ENCODE measurements around a stretch of chr12.

DNA sequence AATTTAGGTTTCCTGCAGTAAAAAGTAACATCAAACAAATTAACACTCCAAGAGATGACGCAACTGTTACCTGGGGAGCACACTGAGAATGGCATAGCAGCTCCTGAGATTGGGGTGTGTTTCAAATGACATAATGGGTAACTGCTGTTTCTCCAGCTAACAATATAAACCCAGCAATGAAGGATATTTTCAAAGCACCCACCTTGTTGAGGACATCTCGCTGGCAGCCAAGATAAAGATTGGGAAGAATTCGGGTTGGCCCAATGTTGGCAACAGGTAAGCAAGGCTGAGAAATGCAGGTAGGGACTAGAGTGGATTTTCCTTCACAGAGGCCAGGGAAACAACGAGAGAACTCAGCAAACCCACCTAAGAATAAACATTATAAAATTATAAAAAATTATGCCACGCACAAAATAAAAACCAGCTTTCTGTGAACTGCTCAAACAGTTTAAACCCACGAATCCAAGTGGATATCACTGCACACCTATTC lies 62.3 kb downstream of the DUSP16 start:
- RRBS: no CpG with 5 or more reads among the region's 6 CpGs

- RRBS: no CpG with 5 or more reads among the region's 4 CpGs
Measured at GRCh38 chr12:12542880-12543383, 19.7 kb downstream of the DUSP16 start.

DNA sequence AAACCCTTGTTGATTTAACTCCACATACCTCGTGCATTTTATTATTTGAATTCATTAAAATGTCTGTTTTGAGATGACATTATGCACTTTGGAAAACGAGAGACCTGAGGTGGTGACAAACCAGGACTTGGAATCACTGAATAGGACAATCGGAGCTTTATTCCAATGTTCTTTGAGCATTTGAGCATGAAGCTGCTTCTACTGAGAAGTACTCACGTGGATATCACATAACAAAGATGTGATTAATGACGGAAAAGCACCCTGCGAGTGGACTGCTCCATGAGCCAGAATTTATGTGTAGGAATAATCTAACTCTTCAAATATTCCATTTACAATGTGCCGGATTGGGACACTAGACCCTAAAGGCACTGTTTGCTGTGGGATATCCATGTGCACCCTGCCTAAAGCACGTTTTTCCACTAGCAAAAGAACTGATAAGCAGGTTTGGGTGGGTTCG lies 820 bp upstream of the DUSP16 start:
- RRBS: no CpG with 5 or more reads among the region's 9 CpGs

DNA sequence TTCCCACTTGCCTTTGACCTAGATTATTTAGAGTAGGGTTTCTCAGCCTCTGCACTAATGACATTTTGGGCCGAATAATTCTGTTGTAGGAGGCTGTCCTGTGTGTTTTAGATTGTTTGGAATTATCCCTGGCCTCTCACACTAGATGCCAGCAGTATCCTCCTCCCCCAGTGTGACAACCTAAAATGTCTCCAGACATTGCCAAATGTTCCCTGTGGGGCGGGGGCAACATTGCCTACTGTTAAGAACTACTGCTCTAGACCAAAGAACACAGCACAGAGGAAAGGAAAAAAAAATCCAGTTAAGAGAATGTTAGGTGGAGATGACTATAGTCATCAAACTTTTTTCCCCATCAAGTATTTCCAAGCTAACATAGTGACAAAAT lies 3.4 kb downstream of the CDKN1B start:
- RRBS: no CpG with 5 or more reads among the region's 2 CpGs

DNA sequence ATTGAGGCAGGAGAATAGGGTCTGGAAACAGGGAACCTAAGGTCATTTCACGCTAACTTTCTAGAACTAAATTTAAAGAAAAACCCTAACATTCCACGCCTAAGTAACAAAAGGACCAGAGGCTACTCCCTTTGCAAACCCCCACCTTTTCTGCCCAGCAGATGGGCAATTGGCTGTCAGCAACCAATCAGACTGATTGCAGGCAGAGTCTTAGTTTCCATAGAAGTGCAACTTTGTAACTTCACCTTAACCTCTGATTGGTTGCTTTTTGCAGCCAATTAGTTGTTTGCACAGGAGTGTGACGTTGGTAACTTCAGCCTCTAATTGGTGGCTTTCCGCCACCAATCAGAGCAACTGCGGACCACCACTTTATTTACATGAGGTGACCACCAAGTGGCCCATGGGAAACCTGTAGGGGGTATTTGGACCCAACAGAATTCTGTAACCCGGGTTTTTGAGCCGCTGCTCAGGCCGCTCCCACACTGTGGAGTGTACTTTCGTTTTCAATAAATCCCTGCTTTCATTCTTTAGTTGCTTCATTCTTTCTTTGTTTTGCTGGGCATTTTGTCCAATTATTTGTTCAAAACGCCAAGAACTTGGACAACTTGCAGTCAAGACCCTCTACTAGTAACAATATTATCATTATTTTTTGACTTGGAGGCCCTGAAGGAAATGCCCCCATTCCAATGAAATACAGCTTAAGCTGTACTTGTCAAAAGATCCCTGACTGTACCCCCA lies 32.3 kb downstream of the CDKN1B start:
- RRBS: no CpG with 5 or more reads among the region's 10 CpGs

DNA sequence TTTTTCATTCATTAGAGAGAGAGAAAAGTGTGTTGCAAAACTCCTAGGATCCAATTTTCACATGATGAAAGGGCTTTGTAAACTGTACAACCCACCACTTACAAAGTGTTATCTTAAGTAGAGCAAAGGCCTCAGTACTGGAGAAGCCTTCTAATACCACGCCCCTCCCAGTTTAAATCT lies 857 bp downstream of the APOLD1 start:
- RRBS: no CpG with 5 or more reads among the region's 1 CpG

GRCh38 chr12:12877729-12878190 lies 13.6 kb upstream of the GPRC5A start:
- RRBS: no CpG with 5 or more reads among the region's 9 CpGs

DNA sequence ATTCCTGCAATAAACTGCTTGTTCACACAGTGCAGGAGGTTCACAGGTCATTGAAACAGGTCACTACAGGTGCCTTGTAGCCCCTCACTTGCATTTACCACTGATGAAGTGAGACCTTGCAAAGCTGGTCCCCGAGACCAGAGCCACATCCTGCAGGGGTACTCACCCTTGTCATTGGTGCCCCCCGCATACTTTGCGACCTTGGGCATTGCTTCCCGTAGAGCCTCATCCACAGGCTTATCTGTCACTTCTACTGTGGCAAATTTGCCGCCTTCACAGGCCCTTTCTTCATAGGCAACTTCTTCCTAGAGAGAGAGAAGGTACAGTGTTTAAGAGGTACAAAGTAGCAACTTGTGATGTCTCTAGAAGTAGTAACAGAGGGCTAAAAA lies 11.0 kb downstream of the HEBP1 start:
- RRBS: no CpG with 5 or more reads among the region's 5 CpGs

DNA sequence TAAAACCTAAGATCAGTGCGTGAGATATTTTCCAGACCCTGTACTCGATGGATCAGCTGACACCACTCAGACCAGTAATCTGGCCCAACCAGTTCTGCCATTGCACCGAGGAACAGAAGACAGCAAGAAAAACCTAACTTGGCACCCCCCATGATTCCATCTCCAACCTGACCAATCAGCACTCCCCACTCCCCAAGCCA lies 9.4 kb downstream of the HEBP1 start:
- RRBS: no CpG with 5 or more reads among the region's 3 CpGs

DNA sequence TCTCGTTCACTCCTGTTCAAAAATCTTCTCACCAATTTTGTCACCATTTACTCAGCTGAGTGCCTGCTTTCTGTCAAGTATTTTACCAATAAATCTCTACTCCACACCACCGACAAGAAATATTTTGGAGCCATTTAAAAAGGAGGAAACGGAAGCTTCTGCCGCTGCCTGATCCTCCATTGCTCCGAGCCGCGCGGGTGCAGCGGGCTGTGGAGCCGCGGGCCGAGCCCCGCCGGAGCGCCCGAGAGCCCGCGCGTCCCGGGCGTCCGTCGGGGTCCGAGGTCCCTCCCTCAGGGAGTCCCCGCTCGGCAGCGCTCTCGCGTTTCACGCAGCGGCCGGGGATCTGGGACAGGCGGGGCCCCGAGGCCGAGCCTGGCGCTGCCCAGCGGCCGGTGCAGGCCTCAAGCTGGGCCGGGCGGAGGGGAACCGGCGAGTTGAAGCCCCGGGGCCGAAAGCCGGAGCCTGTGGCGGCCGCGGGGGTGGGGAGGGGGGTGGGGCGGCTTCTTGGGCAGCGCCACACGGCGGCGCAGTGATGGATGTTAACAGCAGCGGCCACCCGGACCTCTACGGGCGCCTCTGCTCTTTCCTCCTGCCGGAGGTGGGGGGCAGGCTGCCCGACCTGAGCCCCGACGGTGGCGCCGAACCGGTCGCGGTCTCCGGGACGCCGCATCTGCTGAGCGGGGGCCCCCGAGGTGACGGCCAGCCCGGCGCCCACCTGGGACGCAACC lies 1.1 kb upstream of the HEBP1 start:
- RRBS: 1% methylated on average over 26 of the region's 75 CpGs

DNA sequence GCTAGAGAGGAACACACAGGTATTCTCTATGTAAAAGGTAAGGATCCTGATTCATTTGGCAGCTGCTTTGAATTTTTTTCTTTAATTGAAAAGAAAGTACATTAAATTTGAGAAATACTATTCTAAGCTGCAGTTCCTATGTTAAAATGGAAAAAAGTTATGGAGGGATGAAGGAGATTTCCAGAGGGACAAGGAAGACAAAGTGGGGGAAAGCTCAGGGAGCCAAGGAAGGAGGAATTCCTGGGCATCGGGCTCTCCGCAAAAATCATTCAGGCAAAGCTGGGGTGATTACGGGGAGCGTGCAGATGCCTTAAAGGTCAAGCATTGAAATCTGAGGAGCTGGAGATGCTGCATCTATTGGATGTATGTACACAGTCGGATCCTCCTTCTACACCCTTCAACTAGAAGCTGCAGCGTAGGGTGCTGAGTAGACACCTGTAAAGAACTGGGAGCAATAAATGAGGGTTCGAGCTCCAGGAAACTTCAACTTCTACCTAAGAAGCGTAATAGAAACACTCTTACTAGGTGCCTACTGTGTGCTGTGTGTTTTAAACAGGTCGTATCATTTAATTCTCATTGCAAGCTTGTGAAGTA lies 700 bp upstream of the FAM234B start:
- RRBS: no CpG with 5 or more reads among the region's 9 CpGs

DNA sequence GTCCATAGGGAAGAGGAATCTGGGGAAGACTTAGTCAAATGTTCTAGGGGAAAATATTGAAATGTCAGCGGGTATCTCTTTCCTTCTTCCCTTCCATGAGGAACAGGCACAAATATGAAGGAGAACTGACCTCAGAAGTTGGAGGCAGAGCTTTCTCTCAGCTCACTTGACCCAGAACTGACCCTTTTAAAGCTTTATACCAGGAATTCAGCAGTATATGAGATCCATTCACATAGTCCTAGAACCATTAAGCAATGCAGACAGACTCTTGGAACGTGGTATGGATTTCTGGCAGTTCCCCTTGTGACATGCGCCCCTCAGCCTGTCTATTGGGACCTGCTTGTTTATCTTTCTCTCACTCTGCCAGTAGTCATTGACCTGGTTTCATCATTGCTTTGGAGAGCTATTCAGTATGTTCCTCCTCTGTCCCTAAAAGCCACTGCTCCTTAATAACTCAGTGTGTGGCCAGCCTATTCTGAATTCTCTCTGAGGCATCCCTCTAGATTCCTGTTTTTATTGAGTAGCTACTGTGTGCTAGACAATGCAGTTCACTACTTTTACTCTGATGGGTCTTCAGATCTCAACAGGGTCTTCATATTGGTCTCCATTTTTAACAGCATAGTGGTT lies 43.1 kb upstream of the GSG1 start:
- RRBS: no CpG with 5 or more reads among the region's 3 CpGs

GRCh38 chr12:13179143-13180099 lies 17.1 kb upstream of the EMP1 start:
- RRBS: no CpG with 5 or more reads among the region's 14 CpGs

- RRBS: 12% methylated on average over 3 of the region's 14 CpGs
Measured at GRCh38 chr12:13198775-13199842, 2.6 kb downstream of the EMP1 start.

- RRBS: no CpG with 5 or more reads among the region's 2 CpGs
Measured at GRCh38 chr12:13441012-13441259, 244.4 kb downstream of the EMP1 start.

DNA sequence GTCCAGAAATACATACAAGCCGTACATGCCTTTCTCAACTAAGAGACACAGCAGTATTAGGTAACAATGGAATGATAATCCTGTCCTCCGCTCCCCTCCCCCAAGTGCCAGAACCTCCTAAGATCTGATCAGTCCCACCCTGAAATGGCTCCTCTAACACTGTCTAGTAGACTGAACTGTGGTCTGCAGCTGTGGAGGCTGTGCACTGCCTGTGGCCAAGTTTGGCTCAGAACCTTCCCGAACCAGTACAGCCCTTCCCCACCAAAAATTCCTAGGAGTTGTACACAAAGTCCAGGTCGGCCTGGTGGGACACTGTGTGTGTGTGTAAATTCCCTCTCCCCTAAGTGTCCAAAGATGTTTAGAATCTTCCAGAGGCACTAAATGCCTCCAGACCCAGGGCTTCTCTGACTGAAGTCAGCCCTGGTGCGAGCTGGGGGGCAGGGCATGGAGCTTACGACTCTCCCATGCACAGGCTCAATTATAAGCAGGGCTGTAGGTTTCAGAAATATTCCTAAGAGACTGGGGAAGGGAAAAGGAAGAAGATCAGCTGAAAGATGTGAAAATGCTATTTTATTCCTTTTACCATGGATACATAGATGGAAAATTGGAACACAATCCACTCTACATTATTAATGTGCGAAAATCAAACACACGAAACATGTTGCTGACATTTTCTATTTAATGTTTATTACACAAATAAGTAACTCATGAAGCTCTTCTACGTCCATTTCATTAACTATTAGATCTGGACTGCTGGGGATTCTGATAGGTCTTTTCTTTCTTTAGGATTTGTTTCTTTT lies 106.9 kb upstream of the ATF7IP start:
- RRBS: no CpG with 5 or more reads among the region's 9 CpGs

DNA sequence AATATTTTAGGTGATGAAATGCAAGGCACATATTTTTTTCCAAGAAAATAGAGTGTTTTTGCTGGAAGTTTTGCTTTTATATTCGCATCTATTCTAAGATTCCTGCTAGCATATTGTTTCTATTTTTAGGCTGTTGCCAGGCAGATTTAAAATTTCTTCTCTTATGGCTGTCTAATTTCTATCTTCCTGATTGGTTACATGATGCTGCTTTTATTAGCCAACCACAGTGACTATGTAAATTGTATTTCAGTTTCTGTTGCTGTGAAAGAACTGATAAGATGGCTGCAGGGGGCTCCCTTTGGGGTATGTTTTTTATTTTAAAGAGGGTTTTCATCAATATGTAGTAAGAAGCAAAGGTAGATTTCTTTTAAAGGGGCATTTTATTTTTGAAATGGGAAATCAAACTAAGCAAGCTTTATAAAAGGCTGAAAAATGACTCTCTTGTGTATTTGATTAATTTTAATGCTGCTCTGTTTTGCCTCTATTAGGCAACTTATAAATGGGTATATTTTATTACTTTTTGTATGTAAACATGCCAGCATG lies 42.8 kb downstream of the ATF7IP start:
- RRBS: no CpG with 5 or more reads among the region's 1 CpG

- RRBS: no CpG with 5 or more reads among the region's 9 CpGs
Measured at GRCh38 chr12:14554197-14554932, 13.3 kb downstream of the PLBD1 start.

DNA sequence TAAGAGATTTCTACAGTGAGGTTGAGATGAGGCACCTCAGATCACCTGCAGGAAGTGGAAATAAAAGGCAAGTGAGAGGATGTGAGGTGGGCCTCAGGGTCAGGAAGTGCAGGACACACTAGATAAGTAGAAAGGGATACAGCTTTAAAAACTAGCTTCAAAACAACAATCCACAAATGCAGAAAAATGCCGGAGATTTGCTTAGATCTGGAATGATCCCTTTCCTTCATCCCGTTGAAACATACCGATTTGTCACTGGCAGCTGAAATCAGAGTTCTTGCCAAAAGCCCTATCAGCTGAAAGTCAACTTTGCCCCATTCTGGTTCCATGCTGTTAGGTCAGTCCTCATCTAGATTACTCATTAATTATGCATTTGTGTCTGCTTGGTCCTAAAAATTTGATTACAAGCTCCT lies 6.6 kb downstream of the PLBD1 start:
- RRBS: no CpG with 5 or more reads among the region's 3 CpGs

DNA sequence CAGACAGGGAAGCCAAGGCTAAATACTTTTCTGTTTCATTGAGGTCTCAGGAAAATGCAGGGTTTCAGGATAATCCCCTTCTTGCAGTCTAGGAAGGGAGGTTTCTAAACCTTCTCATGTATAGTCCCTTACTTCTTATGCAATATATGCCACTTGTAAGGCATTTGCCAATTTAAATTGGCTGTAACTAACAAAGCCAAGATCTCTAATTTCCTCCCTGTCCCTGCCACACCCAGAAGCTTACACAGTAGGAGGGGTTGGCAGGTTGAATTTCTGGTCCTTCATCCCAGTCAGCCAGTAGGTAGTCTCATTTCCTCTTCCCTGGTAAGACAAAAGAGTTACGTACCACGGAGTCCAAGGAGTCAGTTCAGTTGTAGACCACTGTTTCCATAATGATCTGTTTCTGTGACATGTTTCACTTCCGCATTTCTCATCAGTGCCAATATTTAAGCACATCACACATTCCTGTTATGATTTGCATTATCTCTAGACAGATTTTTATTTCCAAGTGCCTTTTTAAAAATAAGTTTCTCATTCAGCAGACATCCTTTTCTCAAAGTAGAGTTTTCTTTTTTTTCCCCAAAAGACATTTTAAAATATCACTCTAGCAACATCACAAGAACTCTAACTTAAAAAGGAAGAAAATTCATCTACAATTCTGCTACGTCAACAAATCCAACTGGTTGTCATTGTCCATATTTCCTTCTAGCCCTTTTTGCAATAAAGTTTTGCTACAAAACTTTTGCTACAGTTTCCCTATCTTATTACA lies 47.1 kb upstream of the PLBD1 start:
- RRBS: no CpG with 5 or more reads among the region's 4 CpGs

All from AG08470 (cell line).